ENCODE measurements around the genes VAC14 and ZFHX3.

DNA sequence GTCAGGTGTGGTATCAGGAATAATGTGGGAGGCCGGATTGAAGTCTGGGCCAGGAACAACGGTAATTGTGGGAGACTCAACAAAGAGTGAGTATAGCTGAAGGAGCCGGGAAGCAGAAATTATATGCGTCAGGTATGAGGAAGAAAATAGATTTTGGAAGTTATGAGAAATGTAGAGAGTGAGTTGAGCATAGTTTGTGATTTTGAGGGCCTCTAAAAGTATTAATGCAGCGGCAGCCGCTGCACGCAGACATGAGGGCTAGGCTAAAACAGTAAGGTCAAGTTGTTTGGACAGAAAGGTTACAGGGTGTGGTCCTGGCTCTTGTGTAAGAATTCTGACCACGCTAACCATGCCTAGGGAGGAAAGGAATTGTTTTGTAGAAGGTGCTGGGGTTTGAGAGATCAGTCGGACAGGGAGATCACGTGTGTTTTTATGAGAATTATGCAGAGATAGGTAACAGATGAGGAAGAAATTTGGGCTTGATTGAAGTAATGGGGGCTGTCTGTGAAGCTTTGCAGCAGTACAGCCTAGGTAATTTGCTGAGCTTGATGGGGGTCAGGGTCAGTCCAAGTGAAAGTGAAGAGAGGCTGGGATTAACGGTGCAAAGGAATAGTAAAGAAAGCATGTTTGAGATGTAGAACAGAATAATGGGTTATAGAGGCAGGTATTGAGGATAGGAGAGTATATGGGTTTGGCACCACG is 27.9 kb upstream of the IL34 start:
- PRO-cap, result no peak

- PRO-cap, result no peak
These were observed 25.5 kb upstream of the IL34 start for GRCh38 chr16:70620576-70621445.

DNA sequence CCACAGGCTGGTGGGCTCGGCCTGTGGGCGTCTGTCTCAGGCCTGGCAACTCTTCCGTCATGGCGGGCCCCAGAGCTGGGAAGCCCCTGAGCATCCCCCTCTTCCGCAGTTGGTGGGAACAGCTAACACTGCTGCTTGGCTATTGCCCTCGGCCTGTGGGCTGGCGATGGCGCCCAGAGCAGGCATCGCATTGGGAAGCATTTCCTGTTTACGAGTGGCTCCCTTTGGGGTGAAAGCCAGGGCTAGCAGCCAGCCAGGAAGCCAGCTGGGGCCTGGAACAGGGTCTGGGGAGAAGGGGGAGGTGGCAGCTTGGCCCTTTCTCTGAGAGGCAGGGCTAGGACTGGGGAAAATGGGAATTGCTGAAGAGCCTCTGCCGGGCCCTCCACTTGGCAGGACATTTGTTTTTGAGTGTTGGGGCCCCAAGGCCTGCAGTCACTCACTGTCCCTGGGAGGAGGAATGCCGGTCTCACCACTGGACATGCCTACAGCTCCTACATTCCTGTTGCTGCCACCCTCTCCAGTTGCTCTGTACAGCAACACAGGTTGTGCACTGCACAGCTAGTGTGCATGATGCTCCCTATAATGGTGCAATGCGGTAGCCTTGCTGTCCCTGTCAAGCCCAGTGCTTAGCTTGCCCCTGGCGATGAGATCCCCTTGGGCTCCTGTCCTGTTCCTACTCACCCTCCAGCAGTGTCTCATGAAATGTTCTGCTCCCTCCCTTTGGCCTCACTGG is 2.5 kb upstream of the MTSS2 start:
- PRO-cap, result no peak

DNA sequence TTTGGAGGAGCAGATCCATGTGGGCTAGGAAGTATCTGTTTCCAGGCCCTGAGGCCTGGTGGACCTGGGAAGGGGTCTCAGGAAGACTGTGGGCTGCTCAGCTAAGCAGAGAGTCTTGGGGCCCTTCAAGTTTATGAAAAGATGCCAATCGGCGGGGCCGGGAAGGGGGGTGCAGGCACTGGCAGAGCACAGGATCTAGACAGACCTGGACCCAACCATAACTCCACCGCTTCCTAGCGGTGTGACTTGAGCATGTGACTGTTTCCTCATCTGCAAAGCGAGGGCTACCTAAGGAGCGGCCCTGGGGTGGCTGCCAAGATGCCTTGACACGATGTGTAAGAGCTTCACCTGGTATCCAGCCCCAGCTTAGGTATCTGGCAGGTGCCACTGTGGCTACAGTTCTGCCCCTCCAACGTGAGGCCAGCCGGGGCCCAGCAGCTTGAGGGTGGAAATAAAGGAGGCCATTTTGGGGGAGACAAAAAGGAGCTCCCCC is 3.1 kb upstream of the MTSS2 start:
- PRO-cap, result no peak

DNA sequence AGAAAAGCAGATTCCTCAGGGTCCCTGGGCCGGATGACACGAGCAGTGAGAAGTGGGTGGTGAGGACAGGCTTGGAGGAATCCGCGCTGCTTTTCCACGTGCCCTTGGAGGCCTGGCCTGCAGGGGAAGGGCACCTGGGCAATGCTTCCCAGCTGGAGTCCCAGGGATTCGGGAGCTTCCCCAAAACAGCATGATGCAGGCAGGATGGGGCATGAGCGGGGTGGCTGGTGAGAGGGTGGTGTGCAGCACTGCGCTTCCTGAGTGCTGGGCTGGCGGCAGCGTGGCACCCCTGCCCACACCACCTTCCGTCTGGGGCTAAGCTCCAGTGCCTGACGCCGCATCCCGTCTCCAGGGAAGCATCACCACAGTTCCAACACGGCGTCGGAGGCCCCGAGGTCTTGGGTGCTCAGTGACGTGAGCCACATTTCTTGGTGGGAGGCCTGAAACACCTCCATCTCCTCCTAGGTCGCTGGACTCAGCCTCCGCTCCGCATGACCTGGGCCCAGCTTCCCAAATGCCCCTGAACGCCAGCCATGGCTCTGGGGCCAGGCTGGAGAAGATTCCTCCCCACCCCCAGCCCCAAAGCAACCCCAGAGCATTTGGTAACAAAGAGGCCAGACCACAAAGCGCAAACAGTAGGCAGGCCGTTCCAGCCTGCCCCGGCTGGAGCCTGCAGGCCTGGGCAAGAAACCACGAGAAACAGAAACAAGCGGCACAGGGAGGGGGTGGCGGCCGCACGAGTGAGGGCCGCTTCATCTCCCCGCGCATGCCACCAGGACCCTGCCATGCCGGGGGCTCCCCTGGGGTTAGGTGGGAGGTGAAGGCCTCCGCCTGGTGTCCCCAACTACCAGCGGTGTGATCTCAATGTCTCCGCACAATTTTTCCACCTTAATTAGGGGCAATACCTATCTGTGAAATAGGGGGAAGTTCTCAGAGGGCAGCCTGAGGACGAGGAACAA is 14.0 kb upstream of the MTSS2 start:
- PRO-cap, result no peak

DNA sequence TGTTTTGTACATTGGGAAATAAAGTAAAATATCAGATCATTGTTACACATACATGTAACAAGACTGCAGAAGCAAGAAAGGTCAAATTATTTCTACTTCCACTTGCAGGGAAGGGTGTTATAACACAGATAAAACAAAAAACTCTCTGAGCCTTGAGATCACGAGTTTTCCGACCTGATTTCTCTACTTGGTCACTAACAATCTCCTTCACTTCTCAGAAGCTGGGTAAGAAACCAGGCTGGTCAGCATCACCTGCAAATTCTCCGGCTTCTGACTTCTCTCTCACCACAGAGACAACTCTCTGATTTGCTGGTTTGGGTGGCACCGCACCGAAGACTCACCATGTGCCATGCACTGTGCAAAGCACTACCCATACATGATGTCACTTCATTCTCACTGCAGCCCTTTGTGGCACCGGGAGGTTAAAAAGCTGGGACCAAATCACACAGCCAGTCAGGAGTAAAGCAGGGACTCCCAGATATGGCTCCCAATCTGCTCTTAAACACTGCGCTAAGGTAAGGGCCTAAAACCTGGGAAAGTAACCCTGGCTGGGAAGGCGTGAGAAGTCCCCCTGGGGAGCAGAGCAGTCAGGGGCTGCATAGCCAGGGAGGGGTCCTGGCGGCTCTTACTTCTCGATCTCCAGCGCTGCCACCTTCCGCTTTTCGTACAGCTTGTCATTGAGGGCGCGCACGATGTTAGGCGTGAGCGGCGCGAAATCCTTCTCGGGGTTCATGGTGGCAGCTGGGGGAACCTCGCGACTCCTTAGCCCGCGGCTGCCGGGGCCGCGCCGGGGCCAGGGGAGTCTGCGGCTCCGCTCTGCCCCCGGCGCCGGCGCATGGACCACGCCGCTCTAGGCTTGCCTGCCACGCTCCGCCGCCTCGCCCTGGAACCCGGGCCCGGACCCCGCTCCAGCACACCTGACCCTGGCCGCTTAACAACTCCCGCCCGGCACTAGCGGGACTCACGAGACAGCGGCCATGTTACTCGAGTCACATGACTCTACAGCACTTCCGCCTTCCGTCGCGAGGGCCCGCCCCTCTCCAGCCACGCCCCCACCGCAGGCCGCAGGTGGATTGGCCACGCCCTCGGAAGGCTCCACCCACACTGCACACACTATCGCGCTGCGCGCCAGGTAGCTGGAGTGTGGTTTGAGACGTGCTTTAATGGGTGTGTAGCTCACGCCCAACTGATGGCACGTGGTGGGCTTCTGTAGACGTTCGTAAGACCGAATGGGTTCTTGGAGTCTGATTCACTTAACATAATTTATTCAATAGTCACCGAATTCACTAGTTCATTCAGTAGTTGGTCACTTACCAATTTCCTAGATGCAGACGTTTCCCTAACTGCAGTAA is at the start of gene VAC14:
TSS of gene VAC14 (minus strand) at position 991 of the 1,352 bp plus-strand sequence.
- PRO-cap, result unidirectional peak, minus-strand start at position 976 of the sequence

DNA sequence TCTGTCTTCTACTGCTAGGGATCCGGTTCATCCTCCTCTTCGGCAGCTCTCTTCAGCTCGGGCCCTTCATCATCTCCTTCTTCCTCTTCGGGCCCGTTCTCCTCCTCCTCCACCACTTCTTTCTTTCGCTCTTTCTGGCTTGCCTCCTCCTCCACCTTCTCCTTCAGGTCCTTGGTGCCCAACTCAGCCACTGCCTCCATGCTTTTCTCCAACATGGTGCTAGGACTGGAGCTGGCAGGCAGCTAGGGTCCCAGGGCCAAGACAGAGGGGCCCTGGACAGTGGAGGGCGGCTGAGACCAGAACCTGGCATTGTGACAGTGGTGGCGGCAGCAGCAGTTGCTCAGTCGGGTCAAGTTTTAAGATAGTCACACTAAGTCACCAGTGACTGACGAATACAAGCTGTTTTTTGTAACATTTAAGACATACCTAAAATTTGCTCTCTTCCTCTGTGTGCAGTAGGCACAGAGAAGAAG is 31.0 kb downstream of the AP1G1 start:
- PRO-cap, result no peak

GRCh38 chr16:72013812-72015074 is 5.7 kb downstream of the DHODH start:
- PRO-cap, result no peak

- PRO-cap, result no peak
These were observed 6.9 kb downstream of the DHODH start for GRCh38 chr16:72015093-72016189.

GRCh38 chr16:72051879-72052190 is 2.5 kb upstream of the HP start:
- PRO-cap, result no peak

DNA sequence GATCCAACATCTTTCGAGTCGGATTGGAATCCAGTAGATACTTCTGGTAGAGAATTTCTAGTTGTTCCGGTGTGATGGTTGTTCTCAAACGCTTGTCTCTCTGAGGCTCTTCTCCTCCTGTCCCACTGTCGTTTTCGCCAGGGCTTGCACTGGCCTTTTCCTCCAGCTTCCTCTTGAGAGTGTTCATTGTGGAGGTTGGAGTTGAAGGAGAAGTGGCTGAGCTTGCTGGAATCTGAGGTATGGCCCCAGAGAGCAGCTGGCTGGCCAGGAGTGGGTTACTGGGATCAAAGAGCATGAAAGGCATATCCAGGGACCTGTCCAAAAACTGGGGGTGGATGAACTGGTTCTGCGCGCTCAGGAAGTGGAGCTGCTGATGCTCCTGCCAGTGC is 253.3 kb downstream of the ZFHX3 start:
- PRO-cap, result no peak

- PRO-cap, result no peak
These were observed 211.8 kb downstream of the ZFHX3 start for GRCh38 chr16:72836054-72836572.

GRCh38 chr16:72850880-72851372 is 197.0 kb downstream of the ZFHX3 start:
- PRO-cap, result no peak

GRCh38 chr16:72876215-72876645 is 171.7 kb downstream of the ZFHX3 start:
- PRO-cap, result no peak

DNA sequence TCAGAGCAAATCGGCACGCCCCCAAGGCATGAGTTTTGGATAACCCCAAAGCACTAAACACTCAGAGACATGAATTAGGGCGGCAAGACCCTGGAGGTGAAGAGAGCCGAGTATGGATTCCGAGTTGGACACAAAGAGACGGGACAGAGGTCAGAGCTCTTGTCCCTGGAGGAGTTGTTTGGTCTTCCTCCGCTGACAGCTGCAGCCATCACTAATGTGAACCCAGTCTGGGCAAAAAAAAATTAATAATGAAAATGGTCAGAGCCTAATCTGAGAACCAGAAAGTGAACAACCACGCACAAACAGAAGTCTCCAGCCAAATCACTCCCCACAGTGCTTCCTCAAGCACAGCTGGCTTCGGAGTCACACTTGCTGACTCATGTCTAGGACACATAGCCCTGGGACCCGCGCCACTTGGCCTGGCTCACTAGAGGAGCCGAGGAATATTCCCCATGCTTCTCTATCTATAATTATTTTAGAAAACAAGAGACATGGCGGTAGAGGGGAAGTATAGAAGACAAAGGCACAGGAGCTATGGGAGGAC is 109.2 kb downstream of the ZFHX3 start:
- PRO-cap, result no peak

GRCh38 chr16:72984932-72985833 is 62.7 kb downstream of the ZFHX3 start:
- PRO-cap, result no peak

DNA sequence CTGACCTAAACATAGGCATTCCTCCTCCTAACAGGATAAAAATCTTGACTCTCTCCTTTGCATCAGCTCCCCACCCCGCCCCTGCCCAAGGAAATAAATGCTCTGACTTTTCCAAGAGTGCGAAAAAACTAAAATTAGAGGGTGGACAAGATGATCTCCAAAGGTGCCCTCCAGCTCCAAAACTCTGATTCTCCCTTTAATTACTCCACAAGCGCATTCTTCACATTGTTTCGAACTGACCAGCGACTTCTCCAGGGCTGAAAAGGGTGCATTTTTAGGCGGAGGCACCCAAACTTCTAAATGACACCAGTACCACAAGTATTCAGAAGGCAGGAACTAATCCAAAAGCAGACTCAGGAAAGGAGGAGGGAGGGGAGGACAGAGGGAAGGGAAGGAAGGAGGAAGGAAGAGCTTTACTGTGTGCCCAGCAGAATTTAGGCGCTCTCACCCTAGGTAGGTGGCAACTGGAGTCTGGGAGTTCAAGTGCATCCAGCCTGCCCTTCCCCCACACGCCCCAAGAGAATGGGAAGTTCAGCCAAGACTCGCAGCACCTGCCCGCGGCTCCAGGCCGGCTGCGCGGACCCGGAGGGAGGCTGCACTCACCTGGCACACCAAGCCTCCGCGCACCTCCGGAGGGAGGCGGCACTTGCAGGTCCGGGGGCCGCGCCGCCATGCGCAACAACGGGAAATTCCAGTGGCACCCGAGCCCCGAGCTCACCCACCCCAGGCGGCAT is 612 bp downstream of the ZFHX3 start:
- PRO-cap, result unidirectional peak, plus-strand start at position 381 of the sequence; unidirectional peak, plus-strand start at position 517 of the sequence; unidirectional peak, plus-strand start at position 645 of the sequence

GRCh38 chr16:73047883-73048356 is at the start of gene ZFHX3:
ZFHX3 (minus strand) TSS chr16:73048128.
- PRO-cap, result bidirectional peak, plus-strand start at chr16:73048233, minus-strand start at chr16:73048095

DNA sequence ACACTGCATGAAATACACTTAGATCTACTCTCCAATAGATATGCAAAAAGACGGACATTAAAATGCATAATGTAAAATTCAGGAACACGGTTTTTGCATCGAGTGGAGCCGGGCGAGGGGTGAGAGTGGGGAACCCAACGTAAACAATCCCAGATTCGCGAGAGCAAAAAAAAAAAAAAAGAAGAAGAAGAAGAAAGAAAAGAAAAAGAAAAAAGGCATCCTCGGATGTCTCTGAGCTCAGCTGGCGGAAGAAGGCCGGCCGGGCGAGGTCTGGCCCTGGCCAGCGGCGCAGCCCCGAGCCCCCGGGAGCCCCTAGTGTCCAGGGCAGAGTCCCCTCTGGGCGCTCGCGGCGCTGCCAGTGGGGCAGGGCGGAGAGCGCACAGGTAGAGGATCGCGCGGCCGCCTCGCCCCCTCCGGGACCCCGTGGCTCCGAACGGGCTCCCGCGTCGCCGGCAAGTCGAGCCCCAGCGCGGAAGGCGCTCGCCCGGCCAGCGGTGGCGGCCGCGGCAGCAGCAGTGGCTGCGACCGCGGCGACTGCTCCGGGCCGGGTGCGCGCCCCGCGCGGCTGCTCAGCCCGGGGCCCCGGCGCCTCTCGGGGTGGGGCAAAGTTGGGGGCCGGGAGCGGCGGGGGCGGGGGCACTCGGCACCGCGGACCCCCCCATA is 9.6 kb upstream of the ZFHX3 start:
- PRO-cap, result unidirectional peak, plus-strand start at position 240 of the sequence; bidirectional peak, plus-strand start at position 332 of the sequence, minus-strand start at position 354 of the sequence; bidirectional peak, plus-strand start outside the sequence, minus-strand start at position 536 of the sequence

- PRO-cap, result no peak
These were observed 13.1 kb upstream of the ZFHX3 start for GRCh38 chr16:73060846-73061545.

Data from jejunum (tissue), 1 donor.